Foreskin fibroblast (primary cell): Measurements from ENCODE around the genes PDZK1 and RNF115.

DNA sequence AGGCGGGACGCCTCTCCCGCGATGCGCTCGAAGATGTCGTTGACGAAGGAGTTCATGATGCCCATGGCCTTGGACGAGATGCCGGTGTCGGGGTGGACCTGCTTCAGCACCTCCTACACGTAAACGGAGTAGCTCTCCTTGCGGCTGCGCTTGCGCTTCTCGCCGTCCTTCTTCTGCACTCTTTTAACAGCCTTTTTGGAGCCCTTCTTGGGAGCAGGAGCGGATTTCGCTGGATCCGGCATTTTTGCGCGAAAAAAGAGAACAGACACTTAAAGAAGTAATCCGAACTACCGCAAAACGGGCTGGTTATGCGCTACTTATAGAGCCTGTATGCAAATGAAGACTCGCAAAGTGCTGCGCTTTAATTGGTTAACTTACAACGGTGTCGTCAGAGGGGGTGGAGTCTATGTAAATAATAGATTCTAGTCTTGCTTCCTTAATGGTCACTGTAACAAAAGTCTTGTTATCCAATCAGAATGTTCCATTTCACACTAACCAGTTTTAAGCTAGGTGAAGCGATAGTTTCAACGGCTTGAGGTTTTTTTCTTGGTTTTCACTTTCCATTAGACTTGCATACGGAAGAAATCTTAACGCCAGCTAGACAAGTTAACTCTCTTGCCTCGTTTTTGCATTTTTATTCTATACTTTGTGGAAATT is 67.0 kb downstream of the FAM72B start:
- RRBS = no CpG with 5 or more reads among the region's 36 CpGs

DNA sequence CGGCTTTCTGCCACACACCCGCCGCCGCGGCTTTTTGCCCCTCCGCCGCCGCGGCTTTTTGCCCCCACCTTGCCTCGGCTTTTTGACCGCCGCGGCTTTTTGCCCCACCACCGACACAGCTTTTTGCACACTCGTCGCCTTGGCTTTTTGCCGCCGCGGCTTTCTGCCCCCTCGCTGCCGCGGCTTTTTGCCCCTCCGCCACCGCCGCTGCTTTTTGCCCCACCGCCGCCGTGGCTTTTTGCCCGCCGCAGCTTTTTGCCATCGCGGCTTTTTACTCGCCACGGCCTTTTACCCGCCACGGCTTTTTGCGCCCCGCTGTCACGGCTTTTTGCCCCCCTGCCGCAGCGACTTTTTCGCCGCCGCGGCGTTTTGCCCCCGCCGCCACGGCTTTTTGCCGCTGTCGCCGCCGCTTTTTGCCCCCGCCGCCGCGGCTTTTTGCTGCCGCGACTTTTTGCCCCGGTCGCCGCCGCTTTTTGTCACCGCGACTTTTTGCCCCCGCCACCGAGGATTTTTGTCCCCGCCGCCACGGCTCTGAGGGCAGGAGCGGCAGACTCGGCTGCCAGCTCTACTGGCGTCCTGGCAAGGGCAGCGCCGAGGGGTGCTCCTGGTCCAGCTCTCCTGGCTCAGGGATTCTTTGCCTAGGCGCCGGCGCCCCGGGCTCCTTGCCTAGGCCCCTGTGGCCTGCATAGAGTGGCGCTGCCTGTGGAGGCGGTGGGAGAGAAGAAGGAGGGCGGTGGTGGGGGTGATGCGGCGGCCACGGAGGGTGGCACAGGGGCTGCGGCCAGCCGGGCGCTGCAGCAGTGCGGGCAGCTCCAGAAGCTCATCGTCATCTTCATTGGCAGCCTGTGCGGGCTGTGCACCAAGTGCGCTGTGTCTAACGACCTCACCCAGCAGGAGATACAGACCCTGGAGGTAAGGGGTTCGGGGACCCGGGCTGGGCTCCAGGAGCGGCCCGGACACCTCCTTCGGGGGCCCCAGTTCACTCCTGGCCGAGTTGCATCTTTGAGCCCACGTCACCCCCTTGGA is 211.9 kb downstream of the SRGAP2C start:
- RRBS = no CpG with 5 or more reads among the region's 100 CpGs

- RRBS = no CpG with 5 or more reads among the region's 17 CpGs
Measured at GRCh38 chr1:121401695-121402269, 217.0 kb downstream of the SRGAP2C start.

GRCh38 chr1:121511300-121512534 is 326.9 kb downstream of the SRGAP2C start:
- RRBS = no CpG with 5 or more reads among the region's 9 CpGs

- RRBS = no CpG with 5 or more reads among the region's 36 CpGs
Measured at GRCh38 chr1:143884917-143885282, 20.9 kb downstream of the H3-7 start.

DNA sequence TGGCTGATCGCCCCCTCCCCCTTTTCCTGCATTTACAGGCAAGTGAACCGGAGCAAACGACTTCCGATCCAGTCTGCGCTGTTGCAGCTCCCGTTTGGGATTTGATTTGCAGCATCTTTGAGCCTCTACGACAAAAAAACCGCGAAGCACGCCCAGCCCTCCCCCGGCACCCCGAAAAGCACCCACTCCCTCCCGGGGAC is 2.6 kb upstream of the FAM72C start:
- RRBS = no CpG with 5 or more reads among the region's 13 CpGs

DNA sequence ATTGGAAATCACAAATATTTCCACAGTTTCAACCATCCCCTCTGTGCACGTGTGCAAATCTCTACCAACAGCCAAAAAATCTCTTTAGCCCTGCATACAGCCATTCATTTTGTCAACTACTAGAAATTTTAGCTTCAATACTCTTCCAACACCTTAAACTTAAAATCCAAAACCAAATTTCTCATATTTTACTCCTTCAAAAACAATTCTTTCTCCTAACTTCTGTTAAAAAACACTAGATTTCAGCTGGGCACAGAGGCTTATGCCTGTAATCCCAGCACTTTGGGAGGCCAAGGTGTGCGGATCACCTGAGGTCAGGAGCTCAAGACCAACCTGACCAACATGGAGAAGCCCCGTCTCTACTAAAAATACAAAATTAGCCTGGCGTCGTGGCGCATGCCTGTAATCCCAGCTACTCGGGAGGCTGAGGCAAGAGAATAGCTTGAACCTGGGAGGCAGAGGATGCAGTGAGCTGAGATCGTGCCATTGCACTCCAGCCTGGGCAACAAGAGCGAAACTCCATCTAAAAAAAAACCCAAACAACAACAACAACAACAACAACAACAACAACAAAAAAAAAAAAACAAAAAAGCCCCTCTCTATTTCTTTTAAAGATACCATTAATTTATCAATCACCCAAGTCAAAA is 111.2 kb downstream of the SRGAP2B start:
- RRBS = no CpG with 5 or more reads among the region's 9 CpGs

GRCh38 chr1:145169375-145170082 is 72.4 kb downstream of the PPIAL4D start:
- RRBS = no CpG with 5 or more reads among the region's 28 CpGs

GRCh38 chr1:145475243-145475678 is 49.9 kb upstream of the NBPF20 start:
- RRBS = no CpG with 5 or more reads among the region's 29 CpGs

GRCh38 chr1:145707110-145707986 is at the start of gene PDZK1:
PDZK1 (minus strand) TSS chr1:145707368.
- RRBS = 85% methylated on average over 1 of the region's 11 CpGs

DNA sequence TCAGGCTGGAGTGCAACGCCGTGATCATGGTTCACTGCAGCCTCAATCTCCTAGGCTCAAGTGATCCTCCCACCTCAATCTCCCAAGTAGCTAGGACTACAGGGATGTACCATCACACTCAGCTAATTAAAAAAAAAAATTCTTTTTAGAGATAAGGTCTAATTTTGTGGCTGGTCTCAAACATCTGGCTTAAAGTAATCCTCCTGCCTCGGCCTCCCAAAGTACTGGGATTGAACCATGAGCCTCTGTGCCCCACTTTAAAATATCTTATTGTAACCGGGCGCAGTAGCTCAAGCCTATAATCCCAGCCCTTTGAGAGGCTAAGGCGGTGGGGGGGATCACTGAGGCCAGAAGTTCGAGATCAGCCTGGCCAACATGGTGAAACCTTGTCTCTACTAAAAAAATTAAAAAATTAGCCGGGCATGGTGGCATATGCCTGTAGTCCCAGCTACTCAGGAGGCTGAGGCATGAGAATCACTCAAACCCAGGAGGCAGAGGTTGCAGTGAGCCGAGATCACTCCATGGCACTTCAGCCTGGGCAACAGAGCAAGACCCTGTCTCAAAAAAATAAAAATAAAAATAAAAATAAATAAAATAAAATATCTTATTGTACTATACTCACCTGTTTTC is 48.3 kb downstream of the RNF115 start:
- RRBS = no CpG with 5 or more reads among the region's 9 CpGs

GRCh38 chr1:145797056-145797969 is 26.6 kb downstream of the RNF115 start:
- RRBS = no CpG with 5 or more reads among the region's 5 CpGs

DNA sequence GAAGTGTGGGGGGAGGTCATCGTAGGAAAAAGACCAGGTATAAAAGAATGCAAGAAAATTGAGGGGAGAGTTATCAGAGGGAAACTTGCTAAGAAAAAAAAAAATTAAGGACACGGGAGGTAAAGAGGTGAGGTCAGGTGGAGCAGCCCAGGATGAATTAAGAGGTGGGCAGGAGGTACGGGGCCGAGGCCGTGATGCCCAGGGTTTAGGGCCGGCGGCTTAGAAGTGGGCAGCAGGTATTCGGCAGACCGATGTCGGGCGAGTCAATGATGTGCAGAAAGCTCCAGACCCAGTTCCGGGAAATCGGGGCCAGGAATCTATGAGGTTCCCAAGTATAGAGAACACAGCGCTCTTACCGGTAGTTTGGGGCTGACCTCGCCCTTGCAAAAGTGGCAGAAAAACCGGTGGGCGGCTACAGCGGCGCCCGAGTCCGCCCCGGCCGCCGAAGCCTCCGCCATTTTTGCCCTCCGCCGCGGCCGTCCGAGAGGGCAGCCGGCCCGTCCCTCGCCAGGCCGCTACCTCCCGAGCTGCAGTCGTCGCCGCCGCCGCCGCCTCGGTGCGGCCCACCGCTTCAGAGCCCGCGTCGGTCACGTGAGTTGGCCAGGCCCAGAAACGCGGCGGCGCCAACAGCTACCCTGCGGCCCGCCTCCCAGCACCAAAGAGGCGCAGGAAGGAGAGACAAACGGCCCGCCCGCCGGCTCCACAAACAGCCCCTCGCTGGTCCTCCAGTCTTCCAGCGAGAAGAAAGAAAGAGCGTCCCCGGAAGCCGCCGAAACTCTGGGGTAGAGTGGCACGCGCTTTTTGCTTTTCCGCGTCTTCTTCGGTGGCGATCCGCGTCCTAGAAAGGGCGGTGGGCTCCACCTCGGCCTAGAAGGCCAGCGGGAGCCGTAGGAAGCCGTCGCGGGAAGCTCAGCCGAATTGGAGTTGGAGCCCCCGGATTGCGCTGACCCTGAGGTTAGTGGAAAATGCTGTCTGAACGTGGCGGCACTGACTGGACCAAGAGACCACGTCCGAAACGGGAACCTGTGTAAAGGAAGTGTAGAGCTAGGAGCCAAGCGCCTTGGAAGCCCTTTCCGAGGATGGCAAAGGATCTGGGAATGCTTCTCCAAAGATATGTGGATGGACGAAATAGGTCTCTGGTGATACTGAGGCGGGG is at the start of gene RNF115:
TSS of gene RNF115 (minus strand) at position 680 of the 1,156 bp plus-strand sequence.
- RRBS = 2% methylated on average over 15 of the region's 93 CpGs

DNA sequence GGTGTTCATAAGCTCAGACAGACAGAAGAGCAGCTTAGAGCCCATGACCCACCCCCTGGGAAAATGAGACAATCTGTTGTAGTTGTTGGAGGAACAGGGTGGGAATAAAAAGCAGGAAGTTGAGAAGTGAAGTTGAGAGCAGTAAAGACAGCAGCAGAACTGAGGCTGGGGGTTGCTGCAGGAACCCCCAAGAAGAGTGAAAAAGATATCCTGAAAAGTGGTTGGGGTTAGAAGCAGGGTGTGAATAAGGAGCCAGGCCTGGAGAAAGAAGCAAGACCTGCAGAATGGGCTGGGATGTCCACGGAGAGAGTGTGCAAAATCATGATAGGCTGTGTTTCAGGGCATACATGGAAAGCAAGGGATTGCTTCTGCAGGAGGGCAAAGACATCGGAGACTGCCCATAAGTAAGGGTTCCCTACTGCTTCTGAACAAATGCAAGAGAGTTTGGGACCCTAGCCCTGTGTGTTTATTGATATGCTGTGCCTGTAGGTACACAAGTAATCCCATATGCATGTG is 1.8 kb upstream of the LIX1L start:
- RRBS = no CpG with 5 or more reads among the region's 2 CpGs

DNA sequence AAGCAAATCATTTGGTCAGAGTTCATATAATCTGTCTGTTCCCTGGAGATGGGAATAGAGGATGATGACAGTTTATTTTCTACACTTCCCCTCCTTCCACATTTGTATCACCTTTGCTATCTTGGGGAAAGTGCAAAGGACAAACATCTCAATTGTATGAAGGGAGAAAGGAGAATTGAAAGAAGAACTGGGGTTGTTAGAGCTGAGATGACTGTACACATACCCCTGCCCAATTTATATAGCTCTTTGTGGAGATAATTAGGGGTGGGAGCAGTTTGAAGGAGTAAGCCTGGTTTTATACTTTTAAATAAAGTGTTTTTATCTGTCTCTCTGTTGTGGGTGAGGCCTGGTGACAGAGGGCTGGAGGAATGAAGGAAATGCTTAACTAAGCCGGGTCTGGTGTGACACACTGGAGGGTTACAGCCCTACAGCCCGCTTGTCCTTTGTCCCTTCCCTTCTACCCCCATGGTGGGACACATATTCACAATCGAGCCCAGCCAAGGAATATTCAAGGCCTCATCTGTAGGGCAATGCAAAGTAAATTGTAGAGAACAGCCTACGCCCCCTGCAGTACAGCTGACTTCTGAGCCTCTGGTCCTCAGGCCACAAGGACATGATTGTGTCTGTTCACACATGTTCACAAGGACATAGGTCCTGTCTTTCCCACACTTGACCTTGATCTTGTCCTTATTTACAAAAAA is 14.2 kb downstream of the POLR3GL start:
- RRBS = no CpG with 5 or more reads among the region's 4 CpGs

DNA sequence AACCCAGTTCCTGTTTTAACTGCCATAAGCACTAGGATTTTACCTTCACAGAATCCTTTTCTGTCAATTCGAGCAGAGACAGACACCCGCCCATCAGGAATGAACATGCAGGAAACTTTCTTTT is 1.6 kb downstream of the TXNIP start:
- RRBS = no CpG with 5 or more reads among the region's 2 CpGs

GRCh38 chr1:145997002-145997780 is 812 bp upstream of the TXNIP start:
- RRBS = no CpG with 5 or more reads among the region's 13 CpGs

GRCh38 chr1:146032694-146033196 is 11.2 kb upstream of the HJV start:
- RRBS = no CpG with 5 or more reads among the region's 4 CpGs

- RRBS = no CpG with 5 or more reads among the region's 9 CpGs
Measured at GRCh38 chr1:146934344-146935234, 3.5 kb upstream of the NBPF12 start.